ENCODE results near the genes DYNC1LI2 and CA7.

GRCh38 chr16:61872752-61873224 is 163.4 kb downstream of the CDH8 start:
- RAMPAGE, long total RNA = no peak
- RRBS = no CpG with 5 or more reads among the region's 5 CpGs

GRCh38 chr16:63617110-63618522 is 1504.2 kb downstream of the CDH11 start:
- RAMPAGE, long total RNA = no peak
- RRBS = 4% methylated on average over 14 of the region's 64 CpGs

- RAMPAGE, long total RNA = no peak
- RRBS = no CpG with 5 or more reads among the region's 2 CpGs
These were observed 421.1 kb upstream of the CDH5 start for GRCh38 chr16:65945385-65945737.

DNA sequence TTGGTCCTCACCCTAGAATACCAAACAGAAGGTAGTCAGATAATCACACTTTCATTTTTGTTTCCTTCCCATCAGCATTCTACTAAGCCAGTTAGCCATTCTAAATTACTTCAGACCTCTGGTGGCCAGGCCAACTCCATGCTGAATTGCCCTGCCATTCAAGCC is 420.9 kb upstream of the CDH5 start:
- RAMPAGE, long total RNA = no peak

DNA sequence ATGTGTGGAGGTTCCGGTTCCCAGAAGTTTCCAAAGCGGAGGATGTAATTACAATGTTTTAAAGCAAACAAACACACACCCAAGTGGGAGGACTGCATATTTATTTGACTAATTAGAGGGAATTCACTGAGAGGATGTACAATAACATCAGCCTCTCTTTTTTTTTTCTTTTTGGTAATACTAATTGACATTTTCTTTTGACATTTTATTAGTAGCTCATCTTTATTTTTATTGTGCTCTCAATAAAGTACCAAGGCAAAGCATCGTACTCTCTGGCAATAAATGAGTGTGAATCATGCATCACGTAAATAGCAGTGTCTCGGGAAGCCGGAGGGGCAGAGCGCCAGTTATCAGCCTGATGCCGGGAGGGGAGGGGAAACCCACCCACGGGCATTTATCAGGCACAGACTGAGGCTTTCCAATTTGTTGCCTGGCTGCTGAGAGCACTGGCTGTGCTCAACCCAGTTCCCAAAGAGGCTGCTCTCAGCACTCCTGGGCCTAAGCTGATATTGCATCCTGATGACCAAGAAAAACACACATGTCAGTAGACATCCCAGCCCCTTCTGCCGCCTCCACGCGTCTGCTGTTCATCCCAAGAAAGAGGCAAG is 118.4 kb upstream of the CDH5 start:
- RAMPAGE, long total RNA = no peak
- RRBS = no CpG with 5 or more reads among the region's 12 CpGs

- RAMPAGE, long total RNA = no peak
- RRBS = no CpG with 5 or more reads among the region's 11 CpGs
These were observed 47.5 kb downstream of the TK2 start for GRCh38 chr16:66502165-66503006.

GRCh38 chr16:66516687-66517394 is 33.1 kb downstream of the TK2 start:
- RAMPAGE, long total RNA = no peak
- RRBS = no CpG with 5 or more reads among the region's 17 CpGs

DNA sequence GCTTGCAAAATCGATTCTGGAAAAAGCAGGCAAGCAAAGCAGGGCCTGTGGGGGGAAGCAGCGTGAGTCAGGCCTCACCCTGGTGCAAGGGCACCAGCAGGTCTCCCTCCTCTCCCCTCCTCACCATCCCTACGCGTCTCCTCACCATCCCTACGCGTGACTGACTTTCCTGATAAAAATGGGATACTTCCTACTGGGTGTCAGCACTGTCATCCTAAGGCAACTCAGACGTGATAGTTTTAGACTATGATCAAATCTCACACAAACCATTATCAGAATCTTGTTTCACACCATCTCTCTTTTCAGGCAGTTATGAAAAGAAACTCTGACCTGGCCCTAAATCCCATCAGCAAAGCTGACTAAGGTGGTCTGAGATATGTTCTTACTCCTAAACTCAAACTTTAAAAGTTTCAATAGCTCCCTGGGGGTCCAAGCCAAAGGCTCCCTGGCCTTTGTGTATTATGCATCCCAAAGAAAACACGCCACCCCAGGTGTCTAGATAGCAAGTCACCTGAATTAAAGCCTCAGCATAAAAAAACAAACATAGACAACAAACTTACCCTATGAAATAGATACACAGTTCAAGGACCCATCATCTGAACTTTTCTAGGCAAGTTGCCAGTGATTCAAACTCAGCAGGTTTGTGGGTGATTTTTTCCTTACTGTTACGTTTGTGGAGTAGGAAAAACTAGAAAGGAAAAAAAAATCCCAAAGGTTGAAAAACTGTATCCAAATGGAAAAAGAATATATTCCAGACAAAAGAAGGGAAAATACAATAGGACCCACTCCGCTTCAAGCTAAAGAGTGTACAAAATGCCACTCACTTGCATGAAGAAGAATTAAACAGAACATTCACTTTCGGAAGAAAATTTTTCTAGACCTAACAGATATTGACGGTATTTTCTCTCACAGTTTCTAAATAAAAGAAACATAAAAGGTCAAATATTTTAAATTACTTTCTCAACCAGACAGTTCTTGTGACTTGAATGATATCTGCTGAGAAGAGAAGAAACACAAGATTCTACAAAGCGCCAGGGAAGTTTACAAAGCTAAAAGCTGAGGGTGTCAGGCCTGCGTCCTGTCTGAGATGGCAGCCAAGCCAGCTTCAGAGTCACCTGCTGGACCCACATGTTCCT is 12.5 kb downstream of the CMTM3 start:
- RAMPAGE, long total RNA = no peak
- RRBS = no CpG with 5 or more reads among the region's 14 CpGs

GRCh38 chr16:66619908-66620794 is 15.6 kb downstream of the CMTM3 start:
- RAMPAGE, long total RNA = no peak
- RRBS = no CpG with 5 or more reads among the region's 10 CpGs

GRCh38 chr16:66750799-66752081 is at the start of gene DYNC1LI2:
DYNC1LI2 (minus strand) TSS chr16:66751609.
- RAMPAGE, long total RNA = no peak
- RRBS = 2% methylated on average over 46 of the region's 122 CpGs

DNA sequence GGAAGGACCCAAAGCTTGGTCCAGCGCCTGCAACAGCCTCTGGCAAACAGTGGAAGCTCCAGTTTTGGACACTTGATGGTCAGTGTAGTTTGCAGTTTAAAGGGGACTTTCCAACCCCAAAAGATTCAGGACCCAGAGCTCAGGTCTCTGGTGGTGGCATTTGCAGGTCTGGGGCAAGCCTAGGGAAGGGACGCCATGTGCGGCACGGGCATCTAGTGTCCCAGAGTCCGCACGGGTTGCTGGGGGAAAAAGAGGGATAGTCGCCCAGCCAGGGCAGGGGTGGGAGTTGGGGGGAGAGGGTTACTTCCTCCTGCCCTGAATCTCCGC is 305 bp upstream of the CA7 start:
- RAMPAGE, long total RNA = no peak
- RRBS = no CpG with 5 or more reads among the region's 8 CpGs

DNA sequence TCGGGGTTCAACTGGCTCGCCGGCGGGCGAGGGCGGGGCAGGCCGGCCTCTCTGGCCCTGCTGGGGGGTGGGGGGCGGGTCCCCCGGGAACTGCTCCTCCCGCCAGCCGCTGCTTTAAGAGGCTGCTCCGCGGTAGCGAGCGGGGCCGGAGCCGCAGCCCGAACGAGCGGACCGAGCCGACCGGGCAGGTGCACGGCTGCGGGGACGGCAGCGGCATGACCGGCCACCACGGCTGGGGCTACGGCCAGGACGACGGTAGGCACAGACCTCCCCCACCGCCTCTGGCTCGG is at the start of gene CA7:
TSS of gene CA7 (plus strand) at position 142 of the 290 bp plus-strand sequence.
- RAMPAGE, long total RNA = no peak
- RRBS = 3% methylated on average over 22 of the region's 34 CpGs

DNA sequence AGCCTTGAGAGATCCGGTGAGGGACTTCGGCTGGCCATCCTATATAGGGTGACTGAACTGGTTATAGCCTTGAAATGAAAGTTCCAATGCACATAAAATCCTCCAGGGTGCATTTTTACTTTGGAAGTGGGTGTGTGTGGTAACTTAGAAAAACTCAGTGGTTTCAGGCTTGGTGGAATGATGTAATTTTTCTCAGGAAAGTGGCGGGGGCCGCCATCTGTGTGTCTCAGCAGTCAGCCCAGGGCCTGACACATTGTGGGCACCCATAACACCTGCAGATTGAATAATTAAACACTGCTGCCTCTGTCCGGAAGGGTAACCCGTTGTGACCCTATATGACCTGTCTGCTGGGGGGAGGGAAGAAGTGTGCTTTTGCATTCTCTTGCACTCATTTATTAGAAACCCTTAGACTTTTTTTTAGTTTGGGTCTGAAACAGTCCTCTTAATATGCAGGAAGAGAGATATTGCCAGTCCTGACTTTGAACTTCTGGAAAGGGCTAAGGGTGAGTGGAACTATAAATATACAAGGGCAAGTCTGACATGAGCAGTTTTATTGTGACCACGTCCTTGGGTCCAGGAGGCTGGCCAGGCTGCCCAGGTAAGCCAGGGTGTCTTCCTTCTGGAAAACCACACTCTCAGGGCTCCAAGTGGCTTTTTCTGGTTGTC is 2.1 kb upstream of the PDP2 start:
- RAMPAGE, long total RNA = no peak
- RRBS = no CpG with 5 or more reads among the region's 7 CpGs

DNA sequence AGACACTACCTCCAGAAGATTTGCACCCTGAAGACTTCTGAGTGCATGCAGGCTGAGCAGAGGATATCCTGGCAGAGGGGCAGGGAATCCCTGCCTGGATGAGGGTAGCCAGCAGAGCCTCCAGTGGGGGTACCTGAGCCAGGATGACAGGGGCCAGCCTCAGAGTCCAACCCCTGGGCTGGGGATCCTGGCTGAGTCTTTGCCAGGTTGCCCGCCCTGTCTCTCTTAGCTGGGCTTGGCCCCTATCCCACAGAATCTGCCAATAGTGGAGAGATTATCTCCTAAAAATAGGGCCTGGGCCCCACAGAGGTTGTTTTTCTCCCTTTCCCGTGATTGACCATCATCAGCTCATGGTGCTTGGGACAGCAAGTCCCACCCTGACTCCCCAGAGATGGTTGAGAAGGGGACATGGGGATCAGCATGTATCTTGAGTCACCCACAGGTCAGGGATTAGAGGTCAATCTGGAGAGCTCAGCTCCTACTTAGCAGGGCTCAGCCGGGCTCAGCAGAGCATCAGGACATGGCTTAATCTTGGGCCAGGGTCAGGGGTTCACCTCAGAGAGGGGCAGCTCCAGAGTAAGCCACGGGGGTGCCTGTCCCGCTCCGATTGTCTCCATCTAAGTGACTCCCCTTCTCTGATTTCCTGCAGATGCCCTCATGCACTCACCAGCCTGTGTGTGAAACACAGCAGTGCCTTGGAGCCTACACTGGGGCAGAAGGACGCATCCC is 11.6 kb downstream of the CDH16 start:
- RAMPAGE, long total RNA = no peak
- RRBS = no CpG with 5 or more reads among the region's 7 CpGs

DNA sequence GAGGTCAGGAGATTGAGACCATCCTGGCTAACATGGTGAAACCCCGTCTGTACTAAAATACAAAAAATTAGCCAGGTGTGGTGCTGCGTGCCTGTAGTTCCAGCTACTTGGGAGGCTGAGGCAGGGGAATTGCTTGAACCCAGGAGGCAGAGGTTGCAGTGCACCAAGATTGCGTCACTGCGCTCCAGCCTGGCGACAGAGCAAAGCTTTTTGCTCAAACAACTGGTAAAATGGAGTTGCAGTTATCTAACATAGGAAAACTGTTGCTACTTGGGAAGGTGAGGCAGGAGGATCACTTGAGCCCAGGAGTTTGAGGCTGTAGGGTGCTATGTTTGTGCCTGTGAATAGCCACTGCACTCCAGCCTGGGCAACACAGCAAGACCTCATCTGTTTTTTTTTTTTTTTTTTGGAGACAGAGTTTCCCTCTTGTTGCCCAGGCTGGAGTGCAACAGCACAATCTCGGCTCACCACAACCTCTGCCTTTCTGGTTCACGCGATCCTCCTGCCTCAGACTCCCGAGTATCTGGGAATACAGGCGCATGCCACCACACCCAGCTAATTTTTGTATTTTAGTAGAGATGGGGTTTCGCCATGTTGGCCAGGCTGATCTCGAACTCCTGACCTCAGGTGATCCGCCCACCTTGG is 14.3 kb upstream of the PHAF1 start:
- RAMPAGE, long total RNA = no peak
- RRBS = no CpG with 5 or more reads among the region's 13 CpGs

GRCh38 chr16:67168859-67169446 is 4.4 kb downstream of the HSF4 start:
- RAMPAGE, long total RNA = no peak
- RRBS = no CpG with 5 or more reads among the region's 10 CpGs

DNA sequence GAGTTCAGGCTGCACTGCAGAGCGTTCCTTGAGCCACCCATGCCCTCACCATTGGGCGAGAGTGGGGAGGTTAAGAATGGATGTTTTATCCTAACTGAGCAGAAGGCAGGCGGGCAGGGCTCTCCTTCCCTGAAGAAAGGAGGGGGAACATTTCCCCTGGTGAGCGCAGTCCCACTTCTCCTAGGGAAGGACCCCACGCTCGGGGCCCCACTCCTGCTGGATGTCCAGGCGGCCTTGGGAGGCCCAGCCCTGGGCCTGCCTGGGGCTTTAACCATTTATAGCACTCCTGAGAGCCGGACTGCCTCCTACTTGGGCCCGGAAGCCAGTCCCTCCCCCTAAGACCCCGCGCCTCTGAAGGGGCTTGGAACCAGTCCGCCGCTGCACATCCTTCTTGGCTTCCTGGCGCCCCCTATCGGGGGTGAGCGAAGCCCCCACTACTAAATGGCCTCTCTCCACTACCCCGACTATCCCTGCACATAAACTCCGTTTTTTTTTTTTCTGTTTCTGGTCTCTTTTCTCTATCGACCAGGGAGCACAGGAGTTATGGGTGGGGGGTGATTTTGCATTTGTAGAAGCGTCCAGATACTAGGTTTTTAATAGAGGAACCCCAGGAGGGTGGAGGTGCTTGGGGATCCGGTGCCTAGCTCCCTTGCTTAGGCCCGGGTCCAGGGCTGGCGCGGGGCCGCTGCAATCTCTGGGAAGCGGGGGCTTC is 5.1 kb downstream of the HSF4 start:
- RAMPAGE, long total RNA = no peak
- RRBS = no CpG with 5 or more reads among the region's 26 CpGs

DNA sequence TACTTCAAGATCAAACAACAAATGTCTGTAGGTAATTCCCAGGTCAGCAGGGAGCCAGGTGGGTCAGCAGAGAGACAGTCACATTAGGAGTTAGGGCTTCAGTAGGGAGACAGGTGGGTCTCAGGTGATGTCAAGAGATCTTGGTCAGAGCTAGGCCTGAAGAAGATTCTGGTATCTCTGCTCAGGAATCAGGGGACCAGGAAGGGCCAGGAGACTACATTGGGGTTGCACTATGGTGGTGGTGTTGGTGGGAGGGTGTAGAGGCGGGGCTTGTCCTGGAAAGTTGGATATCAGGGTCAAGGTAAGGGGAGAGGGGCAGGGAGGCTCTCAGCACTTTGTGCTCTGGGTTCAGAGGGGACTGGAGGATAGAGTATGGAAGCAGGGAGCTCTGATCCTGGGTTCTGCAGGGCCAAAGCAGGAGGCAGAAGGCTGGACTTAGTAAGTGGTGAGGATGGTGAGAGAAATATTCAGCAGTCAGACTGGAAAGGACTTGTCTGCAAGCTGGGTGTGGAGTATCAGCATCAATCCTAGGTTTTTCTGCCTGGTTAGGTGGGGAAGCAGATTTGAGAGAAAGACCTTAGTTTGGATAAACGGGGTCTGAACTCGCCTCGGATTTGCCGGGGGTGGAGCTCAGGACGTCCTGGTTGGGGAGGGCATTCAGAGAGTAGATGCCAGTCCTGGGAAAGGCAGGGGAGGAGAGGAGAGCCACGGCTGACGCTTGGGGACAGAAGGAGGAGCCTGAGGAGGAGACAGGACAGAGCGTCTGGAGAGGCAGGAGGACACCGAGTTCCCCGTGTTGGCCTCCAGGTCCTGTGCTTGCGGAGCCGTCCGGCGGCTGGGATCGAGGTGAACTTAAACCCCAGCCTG is 8.9 kb downstream of the HSF4 start:
- RAMPAGE, long total RNA = no peak
- RRBS = no CpG with 5 or more reads among the region's 16 CpGs

DNA sequence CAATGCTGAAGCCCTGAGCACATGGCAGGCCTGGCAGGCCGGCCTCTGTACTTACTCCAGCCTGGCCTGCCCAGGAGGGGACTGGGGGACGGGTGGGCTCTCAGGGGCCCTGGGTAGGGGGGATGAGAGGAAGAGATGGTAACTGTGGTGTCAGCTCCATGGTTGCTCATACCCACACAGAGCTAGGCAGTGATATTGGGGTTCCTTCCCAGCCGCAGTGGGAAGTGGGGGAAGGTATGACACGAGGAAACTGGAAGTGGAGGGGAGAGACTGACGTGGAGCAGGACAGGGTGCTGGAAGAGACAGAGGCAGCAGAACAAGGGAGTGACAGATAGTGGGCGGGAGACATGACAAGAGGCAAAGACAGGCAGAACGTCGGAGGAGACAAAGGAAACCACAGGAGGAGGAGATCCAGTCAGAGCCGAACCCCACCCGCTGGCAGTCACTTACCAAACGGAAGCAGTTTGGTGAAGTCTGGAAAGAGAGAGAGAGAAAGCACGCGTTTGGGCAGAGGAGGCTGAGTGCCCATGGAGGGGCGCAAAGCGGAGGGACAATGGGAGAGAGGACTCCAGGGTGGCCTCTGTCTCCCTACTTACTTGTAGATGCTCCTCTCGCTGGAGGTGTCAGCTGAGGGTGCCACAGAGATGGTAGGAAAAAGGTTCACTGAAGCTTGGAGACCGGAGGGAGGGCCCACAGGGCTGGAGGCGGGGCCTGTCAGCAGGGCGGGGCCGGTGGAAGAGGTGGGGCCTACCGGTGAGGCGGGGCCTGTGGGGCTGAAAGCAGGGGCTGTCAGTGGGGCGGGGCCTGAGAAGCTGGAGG is 9.2 kb downstream of the TMEM208 start:
- RAMPAGE, long total RNA = no peak
- RRBS = 66% methylated on average over 4 of the region's 23 CpGs

GRCh38 chr16:67396099-67396774 is 2.9 kb upstream of the TPPP3 start:
- RAMPAGE, long total RNA = no peak
- RRBS = no CpG with 5 or more reads among the region's 28 CpGs